Parietal lobe (tissue), 2 donors: ENCODE results near the gene FEZ2.

DNA sequence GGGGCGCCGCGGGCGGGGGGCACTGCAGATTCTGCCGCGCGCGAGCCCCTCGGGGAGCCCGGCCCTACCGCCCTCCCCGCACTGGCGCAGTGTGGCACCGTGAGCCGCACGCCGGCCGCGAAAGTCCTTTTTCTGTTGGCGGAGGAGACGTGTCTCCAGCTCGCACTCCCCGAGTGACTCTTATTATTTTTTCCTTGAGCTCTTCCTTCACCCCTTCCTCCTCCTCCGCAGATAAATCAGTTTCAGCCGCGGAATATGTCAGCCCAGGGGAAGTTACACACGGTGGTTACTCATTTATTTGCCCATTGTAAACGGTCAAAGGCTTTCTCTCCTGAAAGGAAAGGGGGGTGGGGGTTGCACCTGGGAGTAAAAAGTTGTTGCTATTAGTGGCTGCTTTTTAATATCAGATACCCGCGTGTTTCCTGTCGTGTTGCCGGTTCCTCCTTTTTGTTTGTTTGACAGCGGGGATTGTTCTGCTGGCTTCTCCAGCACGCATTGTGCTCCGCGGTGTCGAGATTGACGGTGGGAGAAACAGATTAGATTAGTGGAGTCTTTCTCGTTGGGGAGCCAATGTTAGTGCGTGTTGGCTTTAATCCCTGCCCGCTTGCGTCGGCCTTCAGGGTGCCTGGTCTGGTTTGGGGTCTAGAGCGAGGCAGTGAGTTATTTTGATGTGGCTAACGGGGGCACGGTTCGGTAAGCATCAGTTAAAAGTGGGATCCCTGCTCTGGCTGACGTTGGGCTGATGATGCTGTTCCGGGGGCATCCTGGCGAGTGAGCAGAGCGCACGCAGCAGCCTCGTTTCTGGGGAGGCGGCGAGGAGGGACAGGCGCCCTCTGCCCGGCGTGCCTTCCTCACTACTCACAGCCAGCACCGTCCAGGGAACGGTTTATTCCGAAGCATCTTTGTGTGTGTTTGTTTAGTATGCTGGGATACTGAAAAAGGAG is 1.6 kb downstream of the CRIM1 start:
- RAMPAGE, long total RNA, result no peak

- RAMPAGE, long total RNA, result no peak
Observed at GRCh38 chr2:36372952-36373532, 17.5 kb downstream of the CRIM1 start.

GRCh38 chr2:36380584-36381554 is 25.3 kb downstream of the CRIM1 start:
- RAMPAGE, long total RNA, result no peak

DNA sequence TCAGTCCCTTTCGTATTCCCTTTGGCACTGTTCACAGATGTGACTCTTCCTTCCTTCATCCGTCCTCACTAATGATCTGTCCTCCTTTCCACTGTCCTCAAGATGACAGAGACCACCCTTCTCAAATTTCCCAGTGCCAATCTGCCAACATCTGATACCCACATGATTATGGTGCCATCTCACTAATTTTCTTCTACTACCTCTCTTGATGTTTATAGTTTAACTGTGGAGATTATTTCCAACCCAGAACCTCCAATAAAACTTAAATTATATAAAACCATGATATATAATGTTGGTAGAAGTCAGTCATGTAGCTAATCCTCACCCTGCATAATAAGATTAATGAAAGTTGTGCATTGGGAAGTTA is 42.8 kb downstream of the FEZ2 start:
- RAMPAGE, long total RNA, result no peak

DNA sequence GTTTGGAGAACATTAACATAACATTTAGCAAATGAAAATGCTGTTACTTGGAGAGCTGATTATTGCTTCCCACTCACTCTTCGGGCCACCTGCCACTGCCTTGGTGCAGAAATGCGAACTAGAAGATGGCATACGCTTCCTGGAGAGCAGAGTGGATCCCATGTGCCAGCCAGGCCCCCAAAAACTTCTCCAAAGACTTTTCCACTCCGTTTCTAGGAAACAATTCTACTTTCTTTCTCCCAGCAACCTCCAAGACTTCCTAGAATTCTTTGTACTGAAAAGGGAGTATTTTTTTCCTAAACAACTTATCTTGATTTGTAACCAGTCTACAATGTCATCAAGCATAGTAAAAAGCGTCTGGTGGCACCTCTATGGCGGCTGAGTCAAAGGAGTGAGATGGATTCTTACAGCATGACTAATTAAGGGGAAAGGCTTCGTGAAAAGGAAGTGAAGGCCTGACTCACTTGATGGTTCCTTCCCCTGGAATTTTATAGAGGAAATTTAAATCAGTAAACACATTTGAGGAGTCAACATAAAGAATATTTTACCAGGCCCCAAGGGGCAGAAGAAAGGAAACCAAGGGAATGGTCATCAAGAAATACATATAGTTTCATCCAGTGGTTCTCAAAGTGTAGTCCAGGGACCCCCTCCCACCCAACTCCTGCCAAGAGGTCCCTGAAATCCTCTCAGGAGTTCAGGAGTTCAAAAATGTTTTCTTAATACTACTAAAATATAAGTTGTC is 36.5 kb downstream of the FEZ2 start:
- RAMPAGE, long total RNA, result no peak

DNA sequence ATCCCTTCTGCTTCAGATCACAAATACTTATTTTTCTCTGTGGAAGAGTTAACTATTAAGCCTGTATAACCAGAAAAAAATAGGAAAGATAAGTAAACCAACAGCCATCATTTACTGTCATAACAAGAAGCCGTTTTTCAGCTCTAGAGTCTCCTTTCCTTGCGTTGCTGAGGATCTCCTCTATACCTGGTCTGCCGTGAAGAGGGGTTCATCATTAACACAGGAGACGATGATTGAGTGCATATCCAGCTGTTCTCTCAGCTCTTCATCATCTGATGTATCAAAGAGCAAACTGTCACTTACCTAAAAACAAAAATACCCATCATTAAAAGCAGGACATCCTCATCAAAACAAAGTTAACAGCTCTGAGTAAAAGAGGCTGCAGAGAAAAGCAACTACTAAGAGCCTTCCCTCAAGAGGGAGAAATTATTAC is 14.8 kb downstream of the FEZ2 start:
- RAMPAGE, long total RNA, result no peak

DNA sequence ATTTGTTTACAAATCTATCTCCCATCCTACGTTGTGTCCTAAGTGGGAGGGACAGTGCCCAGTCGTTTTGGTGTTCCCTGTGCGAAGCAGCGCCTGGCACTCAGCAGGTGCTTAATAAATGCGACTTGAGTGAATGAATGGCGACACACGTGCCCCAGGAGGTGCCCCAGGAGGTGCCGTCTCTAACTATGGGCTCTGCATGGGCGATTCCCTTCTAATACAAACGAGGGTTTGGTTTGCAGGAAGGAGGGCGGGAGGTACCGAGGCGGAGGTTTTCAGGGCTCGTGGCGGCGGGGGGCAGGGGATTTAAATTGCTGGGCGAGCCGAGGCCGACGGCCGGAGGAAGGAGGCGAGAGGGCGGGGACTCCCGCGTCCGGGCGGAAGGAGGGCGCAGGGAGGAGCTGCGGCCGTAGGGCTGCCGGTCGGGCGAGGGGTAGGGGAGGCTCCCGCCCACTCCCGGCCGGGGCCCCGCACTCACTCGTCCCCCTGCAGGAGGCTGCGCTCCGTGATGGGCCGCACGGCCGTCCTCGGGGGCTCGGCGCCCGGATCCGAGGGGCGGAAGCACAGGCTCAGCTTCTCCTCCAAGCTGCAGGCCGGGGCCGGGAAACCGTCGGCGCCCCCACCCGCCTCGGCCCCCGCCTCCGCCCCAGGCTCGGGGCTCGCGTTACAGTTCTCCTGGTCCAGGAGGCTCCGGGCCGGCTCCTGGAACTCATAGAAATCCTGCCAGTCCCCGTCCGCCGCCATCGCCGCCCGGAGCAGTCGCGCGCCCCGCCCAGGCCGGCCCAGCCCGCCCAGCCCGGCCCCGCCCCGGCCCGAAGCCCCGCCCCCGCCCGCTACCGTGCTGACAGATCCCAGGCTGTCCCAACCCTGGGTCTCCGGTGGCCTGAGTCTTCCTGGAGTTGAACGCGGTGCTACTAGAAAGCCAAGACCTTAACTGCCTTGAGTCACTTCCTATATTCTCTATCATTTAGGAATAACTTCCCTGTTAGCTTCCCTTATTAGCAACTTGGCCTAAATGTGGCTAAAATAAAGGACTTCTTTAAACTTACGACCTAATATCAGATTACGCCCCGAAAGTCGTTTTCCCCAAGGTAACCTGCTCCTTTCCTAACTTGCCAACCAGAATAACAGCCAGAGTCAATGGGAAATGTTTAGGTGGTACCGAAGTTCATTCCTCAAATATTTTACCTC is at the start of gene FEZ2:
FEZ2 (minus strand) TSS at position 770 of the 1,191 bp plus-strand sequence.
- RAMPAGE, long total RNA, result no peak

DNA sequence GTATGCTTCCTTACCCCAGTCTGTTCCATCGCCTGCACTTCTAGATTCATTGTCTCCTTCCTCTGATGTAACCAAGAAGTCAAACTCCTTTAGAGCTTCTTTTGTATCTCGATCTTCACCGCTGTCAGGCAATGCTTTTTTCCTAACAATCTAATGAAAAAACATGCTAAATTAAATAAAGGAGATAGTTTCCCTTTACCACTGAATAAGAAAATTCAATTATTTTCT is 72.5 kb downstream of the STRN start:
- RAMPAGE, long total RNA, result no peak

- RAMPAGE, long total RNA, result no peak
Observed at GRCh38 chr2:37149559-37149927, 7.2 kb downstream of the EIF2AK2 start.

- RAMPAGE, long total RNA, result no peak
Observed at GRCh38 chr2:37211791-37212101, 15.4 kb downstream of the CEBPZOS start.

GRCh38 chr2:37243290-37244193 is 12.1 kb downstream of the NDUFAF7 start:
- RAMPAGE, long total RNA, result no peak

- RAMPAGE, long total RNA, result no peak
Observed at GRCh38 chr2:37384017-37384656, 39.7 kb downstream of the QPCT start.

GRCh38 chr2:37569233-37569535 is 102.3 kb downstream of the CDC42EP3 start:
- RAMPAGE, long total RNA, result no peak

GRCh38 chr2:37645254-37646005 is 26.0 kb downstream of the CDC42EP3 start:
- RAMPAGE, long total RNA, result no peak

GRCh38 chr2:37775736-37776163 is 104.3 kb upstream of the CDC42EP3 start:
- RAMPAGE, long total RNA, result no peak

- RAMPAGE, long total RNA, result no peak
Observed at GRCh38 chr2:37962268-37962724, 37.2 kb downstream of the RMDN2 start.

GRCh38 chr2:38066472-38066788 is 9.5 kb downstream of the CYP1B1 start:
- RAMPAGE, long total RNA, result no peak

DNA sequence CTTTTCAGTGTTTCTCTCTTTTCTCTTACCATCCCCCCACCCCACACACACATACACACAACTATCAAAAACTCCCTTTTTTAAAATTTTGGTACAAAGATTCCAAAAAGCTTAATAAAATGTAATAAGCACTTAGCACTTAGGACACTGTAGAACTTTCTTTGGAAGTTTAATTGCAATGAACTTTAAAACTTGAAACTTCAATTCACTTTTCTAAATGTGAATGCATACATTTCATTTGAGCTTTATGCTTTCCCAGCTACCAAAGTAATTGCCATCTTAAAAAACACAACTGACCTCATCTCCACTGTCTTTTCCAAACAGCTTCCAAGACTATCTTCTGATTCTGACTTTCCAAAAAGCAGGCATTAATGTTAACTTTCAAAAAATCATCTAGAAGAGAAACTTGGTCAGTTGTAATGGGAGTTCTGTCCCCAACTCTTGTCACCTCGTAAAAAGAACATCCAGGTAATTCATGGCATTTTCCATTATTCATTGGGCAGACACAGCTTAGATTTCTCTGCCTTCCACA is 7.0 kb downstream of the CYP1B1 start:
- RAMPAGE, long total RNA, result no peak

DNA sequence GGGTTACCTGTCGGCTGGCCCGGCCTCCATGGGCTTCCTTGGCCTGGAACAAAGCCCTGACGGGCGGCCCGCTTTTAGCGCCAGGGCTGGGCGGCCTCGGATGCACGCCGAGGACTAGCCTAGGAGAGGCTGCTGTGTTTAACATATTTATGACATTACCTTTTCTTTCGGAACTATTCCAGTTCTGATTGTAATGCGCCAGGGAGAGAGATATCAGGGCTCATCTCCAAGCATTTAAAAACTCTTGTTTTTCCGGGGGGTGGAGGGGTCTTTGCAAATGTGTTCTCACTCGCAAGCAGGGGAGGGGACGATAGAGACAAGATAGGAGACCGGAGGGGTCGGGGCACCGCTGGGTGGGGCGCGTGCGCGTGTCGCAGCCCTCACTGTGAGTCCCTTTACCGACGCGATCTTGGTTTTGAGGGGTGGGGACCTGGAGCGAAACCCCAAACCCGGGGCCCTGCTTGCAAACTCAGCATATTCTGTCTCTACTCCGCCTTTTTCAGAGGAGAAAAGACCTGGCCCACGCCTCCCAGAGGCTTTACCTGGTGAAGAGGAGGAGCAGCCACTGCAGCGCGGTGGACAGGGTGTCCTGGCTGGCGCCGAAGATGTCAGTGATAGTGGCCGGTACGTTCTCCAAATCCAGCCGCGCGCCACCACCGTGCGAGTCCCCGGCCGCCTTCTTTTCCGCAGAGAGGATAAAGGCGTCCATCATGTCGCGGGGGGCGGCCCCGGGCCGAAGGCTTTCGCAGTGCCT is 2.0 kb downstream of the CYP1B1 start:
- RAMPAGE, long total RNA, result no peak

GRCh38 chr2:38146147-38147361 is 70.6 kb upstream of the CYP1B1 start:
- RAMPAGE, long total RNA, result no peak